LNCaP clone FGC (cell line): Measurements from ENCODE around the genes ST3GAL2 and IL34.

- RRBS, 2 experiments: no CpG with 5 or more reads among the region's 6 CpGs
Observed at GRCh38 chr16:68985746-68986436, 119.6 kb upstream of the HAS3 start.

- RRBS, 2 experiments: no CpG with 5 or more reads among the region's 22 CpGs
Observed at GRCh38 chr16:69323260-69324024, 6.9 kb downstream of the PDF start.

GRCh38 chr16:69676335-69677653 lies 49.6 kb downstream of the NQO1 start:
- RRBS, 2 experiments: no CpG with 5 or more reads among the region's 4 CpGs

DNA sequence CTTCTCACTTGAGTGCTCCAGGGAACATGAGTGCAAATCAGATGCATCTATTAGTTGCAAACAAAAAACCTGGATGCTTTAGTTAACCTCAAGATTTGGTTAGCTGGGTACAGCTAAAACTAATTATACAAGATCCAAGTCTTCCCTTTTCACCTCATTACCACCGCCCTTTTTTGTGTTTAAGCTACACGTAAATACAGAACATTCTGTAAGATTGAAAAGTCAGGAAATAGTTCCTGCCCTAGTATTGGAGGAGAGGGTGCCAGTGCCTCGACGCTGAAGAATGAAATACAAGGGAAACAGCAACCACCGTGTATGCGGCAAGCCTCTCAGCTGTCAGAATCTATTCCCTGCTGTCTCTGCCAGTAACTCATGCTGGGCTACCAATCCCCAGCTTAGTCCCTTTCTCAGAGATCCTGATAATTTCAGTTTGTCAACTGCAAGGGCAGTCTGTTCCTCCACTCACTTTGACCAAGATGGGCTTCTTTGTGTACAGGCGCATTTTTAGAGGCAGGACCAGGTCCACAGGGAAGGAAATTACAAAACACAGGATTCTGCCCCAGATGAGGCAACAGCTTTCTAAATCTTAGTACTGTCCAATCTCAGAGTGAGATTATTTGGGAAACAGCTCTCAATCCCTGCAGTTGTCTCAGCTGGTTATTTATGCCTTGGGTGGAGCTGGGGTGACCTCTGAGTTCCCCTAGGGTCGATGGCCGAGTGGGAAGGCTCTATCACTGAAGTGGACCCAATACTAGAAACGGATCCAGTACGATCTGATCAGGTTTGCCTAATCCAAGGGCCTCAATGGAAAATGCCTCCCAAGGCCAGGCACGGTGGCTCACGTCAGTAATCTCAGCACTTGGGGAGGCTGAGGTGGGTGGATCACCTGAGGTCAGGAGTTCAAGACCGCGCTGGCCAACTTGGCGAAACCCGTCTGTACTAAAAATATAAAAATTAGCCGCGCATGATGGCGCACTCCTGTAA lies 1.3 kb downstream of the NQO1 start:
- RRBS, 2 experiments: no CpG with 5 or more reads among the region's 20 CpGs

DNA sequence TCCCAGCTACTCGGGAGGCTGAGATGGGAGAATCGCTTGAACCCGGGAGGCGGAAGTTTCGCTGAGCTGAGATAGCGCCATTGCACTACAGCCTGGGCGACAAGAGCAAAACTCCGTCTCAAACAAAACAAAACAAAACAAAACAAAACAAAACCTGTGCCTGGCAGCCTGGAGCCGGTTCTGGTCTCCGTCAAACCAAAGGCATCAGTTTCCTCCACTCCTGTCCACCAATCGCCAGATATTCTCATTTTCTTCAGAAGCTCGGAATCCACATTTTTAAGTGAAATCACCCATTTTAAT lies 655 bp downstream of the NQO1 start:
- RRBS, 2 experiments: no CpG with 5 or more reads among the region's 12 CpGs

GRCh38 chr16:69820664-69821629 lies 58.8 kb downstream of the WWP2 start:
- RRBS, 2 experiments: 97 to 98% methylated on average over 4 of the region's 22 CpGs

GRCh38 chr16:69838932-69839679 lies 77.0 kb downstream of the WWP2 start:
- RRBS, 2 experiments: no CpG with 5 or more reads among the region's 5 CpGs

DNA sequence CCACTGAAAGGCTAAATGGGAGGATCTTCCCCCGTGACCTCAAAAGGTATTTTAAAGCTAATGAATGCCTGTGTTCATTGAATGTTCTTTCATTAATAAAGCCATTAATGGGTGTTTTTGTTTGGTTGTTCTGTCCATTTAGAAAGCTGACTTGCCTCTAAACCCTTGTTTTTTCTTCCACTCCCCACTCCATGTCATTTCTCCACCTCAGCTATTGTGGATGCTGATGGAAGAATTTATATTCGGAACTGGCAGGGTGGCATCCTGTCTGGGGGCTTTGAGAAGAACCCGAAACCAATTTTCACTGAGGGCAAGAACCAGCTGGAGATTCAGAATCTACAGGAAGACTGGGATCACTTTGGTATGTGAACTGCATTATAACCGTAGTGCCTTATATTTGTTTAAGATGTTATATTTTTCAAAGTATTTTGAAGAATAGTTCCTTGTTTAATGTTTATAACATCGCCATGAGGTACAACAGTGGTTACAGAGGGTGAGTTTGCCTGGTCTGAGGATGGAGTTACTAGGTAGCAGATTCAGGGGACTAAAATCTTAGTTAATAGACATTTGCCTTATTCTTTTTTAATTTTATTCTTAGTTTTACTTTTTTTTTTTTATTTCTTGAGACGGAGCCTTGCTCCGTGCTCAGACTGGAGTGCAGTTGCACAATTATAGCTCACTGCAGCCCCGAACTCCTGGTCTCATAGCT lies 18.0 kb downstream of the PDPR start:
- RRBS, 2 experiments: no CpG with 5 or more reads among the region's 8 CpGs

DNA sequence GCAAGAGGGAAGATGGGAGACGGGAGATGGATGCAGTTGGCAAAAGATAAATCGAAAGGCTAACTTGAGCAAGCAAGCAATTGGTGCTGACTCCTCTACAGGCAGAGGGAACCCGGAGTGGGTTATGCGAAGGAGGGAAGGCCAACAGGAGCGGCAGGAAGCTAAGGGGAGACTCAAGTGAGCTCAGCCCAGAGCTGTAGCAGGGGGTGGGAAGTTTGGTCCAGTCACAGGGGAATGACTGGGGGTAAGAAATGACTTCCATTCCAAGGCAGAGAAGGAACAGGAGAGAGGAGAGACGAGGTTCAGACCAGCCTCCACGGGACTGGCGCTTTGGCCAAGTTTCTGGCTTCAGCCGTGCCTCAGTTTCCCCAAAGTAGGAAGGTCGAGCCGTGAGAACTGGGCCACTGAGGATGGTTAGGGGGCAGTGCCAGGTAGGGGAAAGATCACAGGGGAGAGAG lies 827 bp downstream of the ST3GAL2 start:
- RRBS, 2 experiments: no CpG with 5 or more reads among the region's 11 CpGs

DNA sequence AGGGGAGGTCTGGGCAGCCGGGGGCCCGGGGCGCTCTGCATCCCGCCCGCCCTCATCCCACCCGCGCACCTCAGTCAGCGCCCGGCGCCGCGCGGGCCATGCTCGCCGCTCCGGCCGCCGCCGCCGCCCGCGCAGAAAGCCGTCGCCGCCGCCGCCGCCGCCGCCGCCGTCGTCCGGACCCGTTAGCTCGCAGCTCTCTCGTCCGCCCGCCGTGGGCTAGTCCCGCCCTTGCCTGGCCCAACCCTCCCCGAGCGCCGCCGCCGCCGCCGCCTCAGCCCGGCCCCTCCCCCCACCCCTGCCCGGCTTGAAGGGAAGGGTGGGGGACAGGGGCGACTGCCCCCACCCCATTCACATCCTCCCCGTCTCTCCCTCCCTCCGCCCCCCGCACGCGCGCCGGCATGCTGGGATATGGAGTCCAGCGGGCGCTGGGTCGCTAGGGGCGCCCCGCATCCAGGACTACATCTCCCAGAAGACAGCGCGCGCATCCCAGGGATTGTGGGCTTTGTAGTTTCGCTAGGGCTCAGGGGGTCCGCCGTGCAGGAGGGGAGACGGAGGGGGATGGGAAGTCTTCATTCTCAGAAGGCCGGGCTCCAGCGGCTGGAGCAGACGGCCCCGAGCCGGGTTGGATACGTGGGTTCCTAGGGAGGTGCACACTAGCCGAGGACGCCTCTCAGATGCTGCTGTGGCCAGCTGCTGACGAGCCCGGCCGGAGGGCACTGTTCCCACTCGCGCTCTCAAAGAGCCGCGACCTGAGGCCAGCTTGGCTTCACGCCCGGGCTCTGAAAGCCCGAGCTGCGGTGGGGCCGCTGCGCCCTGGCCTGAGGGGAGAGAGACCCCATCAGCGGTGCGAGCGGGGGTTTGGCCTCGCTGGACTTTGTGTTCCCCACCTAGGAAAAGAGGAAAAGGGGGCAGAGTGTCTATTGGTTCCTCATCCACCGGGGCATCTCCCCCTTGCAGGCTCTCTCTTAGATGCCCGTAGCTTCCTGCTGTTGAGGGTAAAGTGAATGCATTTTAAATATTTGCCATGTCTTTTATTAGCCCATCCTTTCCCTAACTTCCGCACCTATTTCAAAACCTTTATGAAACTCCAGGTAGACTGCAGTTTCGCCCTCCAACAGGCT lies at the start of gene ST3GAL2:
ST3GAL2 (minus strand) TSS at position 221 of the 1,121 bp plus-strand sequence.
- RRBS, 2 experiments: 3% methylated on average over 52 of the region's 99 CpGs

DNA sequence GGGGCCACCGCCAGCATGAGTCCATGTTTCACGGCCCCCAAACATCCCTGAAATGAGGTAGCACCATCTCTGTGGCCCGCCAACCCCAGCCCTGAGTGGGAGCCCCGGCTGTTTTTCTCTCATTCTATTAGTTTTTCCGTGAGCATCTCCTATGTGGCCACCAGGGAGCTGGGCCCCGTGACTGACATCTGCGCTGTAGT lies 43.5 kb upstream of the IL34 start:
- RRBS, 2 experiments: no CpG with 5 or more reads among the region's 7 CpGs

DNA sequence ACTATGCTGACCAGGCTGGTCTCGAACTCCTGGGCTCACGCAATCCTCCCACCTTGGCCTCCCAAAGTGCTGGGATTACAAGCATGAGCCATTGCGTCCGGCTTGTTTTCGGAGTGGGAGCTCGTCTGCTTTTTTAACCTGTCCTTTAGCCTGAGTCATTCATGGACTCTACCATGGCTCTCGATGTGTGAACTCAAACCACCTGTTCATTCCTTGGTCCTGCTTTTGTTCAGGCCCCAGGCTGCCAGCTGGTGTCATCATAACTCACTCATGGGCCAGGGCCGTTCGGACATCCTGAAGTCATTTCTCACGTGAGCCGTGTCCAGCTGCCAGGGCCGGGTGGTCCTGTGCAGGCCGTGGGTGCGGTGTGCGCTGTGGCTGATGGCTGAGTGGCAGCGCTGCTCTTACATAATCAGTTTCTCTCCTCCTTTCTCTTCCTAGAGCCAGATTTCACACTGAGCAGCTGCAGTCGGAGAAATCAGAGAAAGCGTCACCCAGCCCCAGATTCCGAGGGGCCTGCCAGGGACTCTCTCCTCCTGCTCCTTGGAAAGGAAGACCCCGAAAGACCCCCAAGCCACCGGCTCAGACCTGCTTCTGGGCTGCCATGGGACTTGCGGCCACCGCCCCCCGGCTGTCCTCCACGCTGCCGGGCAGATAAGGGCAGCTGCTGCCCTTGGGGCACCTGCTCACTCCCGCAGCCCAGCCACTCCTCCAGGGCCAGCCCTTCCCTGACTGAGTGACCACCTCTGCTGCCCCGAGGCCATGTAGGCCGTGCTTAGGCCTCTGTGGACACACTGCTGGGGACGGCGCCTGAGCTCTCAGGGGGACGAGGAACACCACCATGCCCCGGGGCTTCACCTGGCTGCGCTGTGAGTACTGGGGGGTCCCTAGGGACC lies at the start of gene IL34:
IL34 (plus strand) TSS at position 453 of the 896 bp plus-strand sequence.
- RRBS, 2 experiments: 89 to 93% methylated on average over 4 of the region's 34 CpGs

DNA sequence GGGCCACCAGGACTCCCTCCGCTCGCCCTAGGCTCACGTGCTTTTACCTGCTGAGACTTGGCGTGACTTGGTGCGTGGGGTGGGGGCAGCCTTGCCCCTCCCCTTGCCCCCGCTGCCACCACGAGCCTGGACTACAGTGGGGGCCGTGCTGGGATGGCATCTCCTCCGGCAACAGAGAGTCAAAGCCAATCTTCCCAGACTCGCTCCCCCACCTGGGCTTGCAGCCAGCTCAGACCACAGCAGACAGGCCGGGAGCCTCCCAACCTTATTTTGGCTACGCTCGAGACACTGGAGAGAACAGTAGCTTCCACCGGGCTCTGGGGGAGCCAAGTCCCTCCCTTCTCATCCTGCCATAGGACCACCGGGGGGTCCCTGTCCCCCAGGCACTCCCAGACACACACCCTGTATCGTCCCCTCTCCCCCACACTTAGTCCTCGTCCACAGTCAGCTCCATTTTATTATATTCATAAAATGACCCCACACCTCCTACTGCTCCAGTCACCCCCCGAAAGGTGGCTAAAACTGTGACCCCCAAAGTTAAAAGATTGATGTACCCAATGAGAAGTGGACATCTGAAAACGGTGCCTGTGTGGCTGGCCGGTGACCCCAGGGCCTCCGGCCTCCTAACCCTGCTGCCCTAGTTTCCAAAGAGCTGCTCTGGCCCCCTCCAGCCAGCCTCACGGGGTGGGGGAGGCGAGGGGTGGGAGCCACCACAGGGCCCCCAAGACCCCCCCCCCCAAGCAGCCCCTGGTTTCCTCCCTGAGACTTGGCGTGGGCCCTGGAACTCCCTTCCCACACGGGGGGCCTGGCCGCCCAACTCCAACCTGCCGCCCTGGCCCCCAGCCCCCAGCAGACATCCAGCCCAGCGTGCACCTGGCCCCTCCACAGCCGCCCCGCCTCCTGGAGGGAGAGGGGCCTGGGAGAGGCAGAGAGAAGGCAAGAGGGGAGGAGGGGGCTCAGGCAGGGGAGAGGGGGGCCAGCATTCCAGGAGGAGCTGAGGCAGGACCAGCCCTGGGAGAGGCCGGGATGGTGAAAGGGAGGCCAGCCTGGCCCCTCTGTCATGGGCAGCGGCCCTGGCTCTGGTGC lies 16.3 kb downstream of the IL34 start:
- RRBS, 2 experiments: 82 to 86% methylated on average over 5 of the region's 32 CpGs

- RRBS, 2 experiments: 87 to 89% methylated on average over 15 of the region's 80 CpGs
Observed at GRCh38 chr16:70679720-70680667, 5.9 kb downstream of the MTSS2 start.

DNA sequence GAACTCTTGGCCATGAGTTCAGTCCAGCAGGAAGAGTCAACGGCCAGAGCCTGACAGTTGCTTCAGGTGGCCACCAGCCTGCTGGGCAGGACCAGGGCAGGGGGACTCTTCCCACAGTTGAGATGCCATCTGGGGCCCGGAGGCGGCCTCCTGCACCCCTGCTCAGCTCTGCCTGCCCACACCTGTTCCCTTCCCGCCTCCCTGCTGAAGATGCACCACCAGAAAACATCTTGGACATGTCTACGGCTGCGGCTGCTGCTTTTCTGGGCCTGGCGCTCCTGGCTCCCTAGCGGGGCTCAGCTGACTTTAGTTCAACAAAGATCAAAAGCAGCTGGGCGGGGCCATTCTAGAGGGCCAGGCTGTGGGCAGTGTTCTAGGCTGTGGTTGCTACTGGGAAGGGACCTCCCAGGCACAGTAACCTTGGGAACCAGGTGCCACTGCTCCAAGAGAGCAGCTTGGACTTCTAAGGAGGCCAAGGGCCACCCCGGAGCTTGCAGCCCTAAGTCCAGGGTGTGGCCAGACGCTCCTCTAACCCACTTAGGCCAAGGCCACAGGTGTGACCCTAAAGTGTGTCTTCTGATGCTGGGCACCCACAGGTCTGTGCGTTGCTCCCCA lies 3.7 kb upstream of the MTSS2 start:
- RRBS, 2 experiments: 100% methylated on average over 1 of the region's 12 CpGs

GRCh38 chr16:70692303-70693067 lies 6.6 kb upstream of the MTSS2 start:
- RRBS, 2 experiments: 94 to 95% methylated on average over 6 of the region's 19 CpGs

- RRBS, 2 experiments: 92 to 93% methylated on average over 2 of the region's 6 CpGs
Observed at GRCh38 chr16:70745622-70746083, 55.3 kb downstream of the VAC14 start.

DNA sequence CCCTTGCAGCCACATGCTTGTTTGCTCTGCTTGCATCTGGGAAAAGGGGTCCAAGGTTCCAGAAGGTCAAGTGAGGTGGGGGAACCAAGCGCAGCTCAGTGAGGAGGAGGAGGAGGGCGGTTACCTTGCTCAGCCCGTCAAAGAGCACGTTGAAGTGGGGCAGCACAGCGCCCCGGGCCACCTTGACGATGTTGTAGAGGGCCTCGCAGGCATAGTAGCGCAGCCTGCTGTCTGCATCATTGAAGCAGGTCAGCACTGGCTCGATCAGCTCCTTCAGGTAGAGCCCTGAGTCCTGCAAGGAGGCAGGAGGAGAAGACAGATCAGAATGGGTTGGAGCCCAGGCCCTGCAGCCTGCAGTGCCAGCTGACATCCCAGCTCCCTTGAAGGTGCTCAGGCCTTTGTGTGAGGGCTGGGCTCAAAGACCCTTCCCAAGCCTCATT lies 15.4 kb downstream of the VAC14 start:
- RRBS, 2 experiments: no CpG with 5 or more reads among the region's 10 CpGs

DNA sequence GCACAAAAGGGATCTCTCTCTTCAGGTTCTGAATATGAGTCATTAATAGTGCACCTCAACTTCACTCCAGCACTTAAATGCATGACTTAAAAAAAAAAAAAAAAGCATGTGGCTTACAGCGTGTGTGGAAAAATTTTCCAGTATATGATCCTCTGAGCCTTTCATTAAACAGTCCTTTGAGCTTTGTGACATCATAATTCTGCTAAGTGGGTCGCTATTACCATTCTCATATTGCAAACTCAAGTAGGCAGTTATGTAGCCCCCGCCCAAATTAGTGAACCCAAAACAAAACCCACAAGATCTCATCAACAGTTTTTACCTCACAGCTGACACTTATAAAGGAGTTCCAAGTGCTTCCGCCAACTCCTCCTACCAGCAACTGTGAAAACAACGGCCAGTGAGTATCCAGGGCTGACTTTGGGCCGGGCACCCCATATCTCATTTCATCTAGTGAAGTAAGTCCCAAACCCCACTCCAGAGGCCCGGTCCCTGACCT lies 595 bp downstream of the CMTR2 start:
- RRBS, 2 experiments: 1 to 3% methylated on average over 1 of the region's 7 CpGs

DNA sequence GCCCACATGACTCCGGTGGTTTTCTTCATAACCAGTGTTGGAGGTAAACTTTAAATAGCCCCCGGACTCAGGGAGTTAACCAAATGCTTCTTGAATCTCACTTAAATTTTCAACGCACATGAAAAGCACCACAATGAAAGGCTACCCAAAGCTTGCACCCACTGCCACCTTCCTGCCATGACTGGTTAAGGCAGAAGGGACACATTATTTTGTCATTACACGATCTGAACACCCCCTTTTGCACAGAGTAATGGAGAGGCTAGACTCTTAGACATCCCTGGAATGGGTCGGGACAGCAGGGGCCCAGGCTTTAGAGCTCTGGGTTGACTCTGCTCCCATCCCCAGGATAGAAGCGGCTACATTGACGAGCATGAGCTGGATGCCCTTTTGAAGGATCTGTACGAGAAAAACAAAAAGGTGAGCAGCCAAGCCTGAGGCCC lies 26.7 kb downstream of the CALB2 start:
- RRBS, 2 experiments: 53 to 92% methylated on average over 1 of the region's 8 CpGs